ENCODE measurements around a stretch of chr20.

DNA sequence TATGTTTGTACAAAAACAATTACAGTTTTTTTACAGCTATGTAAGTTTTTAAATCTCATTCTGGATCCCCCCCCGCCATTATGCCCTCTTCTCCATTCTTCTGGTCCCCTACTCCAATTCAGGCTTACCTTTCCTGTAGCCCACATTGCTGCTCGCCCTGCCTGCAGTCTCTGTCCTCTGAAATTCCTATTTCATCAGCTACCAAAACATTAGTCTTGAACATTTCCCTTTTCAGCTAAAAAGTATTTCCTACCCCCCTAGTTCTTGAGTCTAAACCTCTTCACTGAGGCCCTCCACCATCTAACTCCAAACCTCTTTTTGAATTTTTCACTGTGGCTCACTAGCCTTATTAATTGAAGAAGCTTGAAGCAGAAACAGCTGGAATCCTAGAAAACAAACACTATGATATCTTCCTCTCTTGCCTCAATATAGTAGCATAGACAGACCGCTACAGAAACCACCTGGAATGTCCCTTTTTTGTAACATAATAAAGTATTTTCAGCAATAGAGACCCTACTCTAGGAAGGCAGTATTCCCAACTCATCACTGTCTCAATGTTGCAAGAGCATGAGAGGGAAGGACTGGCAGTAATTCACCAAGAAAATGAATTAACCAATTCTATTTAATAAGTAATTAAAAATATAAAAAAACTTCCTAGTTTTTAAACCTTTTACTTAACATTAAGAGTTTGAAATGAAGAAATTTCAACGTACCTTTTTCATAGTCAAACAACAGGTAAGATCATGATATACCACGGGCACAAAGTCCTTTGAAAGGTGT is 41.2 kb downstream of the GPCPD1 start:
- PRO-cap: no peak
- RAMPAGE, long total RNA, 2 experiments: no peak in any of the 2 experiments

DNA sequence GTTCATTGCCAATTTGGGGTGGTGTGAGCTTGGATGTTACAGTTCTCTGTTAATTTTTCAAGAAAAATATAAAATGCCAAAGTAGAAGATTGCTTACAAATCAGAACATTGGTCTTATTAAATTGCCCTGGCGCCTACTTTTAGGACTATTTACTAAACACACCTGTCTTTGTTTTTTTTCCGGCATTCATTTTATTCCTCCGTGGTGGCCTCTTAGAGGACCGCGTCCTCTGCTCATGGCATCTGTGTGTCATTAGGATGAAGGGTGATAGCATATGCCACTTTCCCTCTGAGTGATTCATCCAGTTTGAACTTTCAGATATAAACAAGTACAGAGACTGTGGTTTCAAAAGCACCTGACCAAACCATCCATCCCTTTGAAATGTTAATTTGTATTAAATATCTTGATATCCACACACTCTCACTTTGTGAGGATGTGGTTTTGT is 62.7 kb upstream of the CHGB start:
- PRO-cap: no peak
- RAMPAGE, long total RNA, 2 experiments: no peak in any of the 2 experiments

DNA sequence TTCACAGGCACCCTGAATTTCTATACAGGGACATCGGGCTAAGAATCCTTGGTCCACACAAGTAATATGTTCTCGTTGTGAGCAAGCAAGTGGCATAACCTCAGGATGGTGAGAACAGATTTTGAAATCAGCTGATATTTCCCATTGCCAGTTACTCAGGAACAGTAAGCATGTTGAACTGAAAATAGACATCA is 48.7 kb upstream of the CHGB start:
- PRO-cap: no peak
- RAMPAGE, long total RNA, 2 experiments: no peak in any of the 2 experiments

DNA sequence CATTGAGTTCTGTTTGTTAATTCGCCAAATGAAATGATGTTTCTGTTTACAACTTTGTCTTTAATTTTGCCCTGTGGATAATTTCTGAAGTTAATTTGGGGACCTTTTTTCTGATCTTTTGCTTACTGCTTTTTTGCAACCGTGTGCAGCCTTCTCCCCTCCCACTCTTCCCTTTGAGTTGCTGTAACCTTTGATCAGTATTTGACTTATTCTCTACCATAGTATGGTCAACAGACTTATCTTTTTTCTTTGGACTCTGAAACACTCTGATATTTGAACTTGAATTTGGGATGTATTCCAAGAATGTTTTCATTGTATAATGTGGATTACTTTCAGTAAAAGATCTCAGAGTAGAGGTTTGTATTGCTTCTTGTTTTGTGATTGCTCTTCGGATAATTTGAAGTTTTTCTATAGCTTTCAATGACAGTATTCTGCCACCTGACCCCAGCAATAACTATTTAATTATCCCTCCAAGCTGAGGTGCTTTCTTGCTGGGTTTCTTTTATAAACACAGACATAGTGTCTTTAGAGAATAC is 1.7 kb downstream of the CRLS1 start:
- PRO-cap: no peak
- RAMPAGE, long total RNA, 2 experiments: no peak in any of the 2 experiments

DNA sequence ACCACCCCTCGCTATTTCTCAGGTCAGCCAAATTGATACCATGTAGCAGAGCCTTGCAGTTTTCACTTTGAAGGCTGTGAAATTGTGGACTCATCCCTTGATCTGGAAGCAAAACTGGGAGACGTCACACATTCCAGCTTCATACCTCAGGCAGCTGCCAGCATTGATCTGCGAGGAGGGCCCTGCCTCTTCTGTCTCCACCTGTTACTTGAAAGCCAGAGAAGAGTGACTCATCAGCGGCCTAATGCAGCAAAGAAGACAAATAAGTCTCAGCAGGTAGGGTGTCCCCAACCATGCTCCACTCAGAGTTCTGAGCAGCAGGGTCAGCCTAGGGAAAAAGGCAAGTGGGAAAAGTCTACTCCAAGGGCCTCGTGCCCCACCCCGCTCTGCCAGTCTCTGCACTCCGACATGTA is 69.4 kb upstream of the BMP2 start:
- PRO-cap: no peak
- RAMPAGE, long total RNA, 2 experiments: no peak in any of the 2 experiments

- PRO-cap: no peak
- RAMPAGE, long total RNA, 2 experiments: no peak in any of the 2 experiments
Observed at GRCh38 chr20:6705751-6706348, 61.6 kb upstream of the BMP2 start.

GRCh38 chr20:6731939-6732498 is 35.5 kb upstream of the BMP2 start:
- PRO-cap: no peak
- RAMPAGE, long total RNA, 2 experiments: no peak in any of the 2 experiments

DNA sequence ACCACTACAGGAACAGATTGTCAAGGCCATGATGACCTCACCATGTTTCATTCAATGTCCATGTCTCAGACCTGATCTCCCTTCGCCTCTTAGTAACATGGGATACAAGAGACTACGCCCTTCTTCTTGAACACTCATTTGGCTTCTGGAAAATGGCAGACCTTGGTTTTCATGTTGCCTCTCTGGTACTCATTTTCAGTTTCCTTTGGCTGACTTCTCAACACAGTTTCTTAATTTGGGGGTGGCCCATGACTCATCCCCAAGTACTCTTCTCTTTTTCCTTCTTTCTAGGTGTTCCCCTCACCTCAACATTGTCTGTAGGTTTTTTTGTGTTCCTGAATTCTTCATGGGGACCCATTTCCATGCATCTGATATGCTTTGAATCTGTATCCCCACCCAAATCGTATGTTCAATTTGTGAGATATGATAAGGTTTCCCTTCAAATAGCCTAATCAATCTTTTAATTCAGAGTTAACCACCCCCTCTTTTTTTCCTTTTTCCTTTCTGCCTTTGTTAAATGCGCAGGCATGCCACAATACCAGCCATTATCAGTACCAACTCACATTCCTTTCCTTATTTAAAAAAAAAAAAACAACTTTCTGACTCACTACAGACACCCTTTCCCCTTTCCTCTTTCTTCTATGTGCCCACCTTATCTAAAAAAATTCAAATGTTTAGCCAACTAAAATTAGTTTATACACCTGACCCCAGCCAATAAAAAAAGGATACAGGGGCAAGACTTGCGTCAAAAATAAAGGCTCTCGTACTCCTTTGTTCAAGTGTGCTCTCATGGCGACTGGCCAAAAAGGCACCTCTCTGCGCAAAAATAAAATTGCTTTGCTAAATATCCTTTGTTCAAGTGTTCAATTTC is 22.4 kb downstream of the TMX4 start:
- PRO-cap: no peak
- RAMPAGE, long total RNA, 2 experiments: no peak in any of the 2 experiments

- PRO-cap: no peak
- RAMPAGE, long total RNA, 2 experiments: no peak in any of the 2 experiments
Observed at GRCh38 chr20:8518575-8519268, 386.7 kb downstream of the PLCB1 start.

GRCh38 chr20:8544786-8545588 is 412.9 kb downstream of the PLCB1 start:
- PRO-cap: no peak
- RAMPAGE, long total RNA, 2 experiments: start-site peak on the plus strand in 1 of 2 experiments, at chr20:8545258-8545337 at its widest, 9 reads per replicate

- PRO-cap: no peak
- RAMPAGE, long total RNA, 2 experiments: no peak in any of the 2 experiments
Observed at GRCh38 chr20:8774414-8775096, 294.3 kb upstream of the PLCB4 start.

- PRO-cap: no peak
- RAMPAGE, long total RNA, 2 experiments: no peak in any of the 2 experiments
Observed at GRCh38 chr20:8812697-8813494, 256.0 kb upstream of the PLCB4 start.

GRCh38 chr20:9514067-9514483 is 315 bp upstream of the LAMP5 start:
- PRO-cap: no peak
- RAMPAGE, long total RNA, 2 experiments: no peak in any of the 2 experiments

- PRO-cap: no peak
- RAMPAGE, long total RNA, 2 experiments: no peak in any of the 2 experiments
Observed at GRCh38 chr20:9515611-9516238, 1.3 kb downstream of the LAMP5 start.

DNA sequence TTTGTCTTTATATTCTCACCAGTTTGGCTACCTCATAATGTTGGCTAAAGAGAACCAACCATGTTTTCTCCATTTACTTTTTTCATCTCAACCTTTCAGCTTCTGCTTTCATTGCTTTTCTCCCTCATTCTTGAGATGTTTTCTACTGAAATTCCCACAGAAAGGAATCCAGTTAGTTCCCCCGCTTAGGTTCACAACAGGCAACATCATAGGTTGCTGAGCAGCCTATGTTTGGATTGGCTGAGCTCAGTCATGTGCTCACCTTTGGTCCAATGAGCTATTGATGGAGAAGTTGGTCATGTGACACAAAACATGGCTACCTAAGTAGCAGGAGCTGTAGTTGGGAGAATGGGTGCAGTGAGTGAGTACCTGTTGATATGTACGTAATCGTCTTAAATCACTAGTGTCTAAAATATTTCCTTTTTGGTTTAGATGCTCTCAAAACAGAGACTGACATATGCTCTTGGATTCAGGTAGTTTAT is 100.0 kb downstream of the SNAP25 start:
- PRO-cap: no peak
- RAMPAGE, long total RNA, 2 experiments: no peak in any of the 2 experiments

DNA sequence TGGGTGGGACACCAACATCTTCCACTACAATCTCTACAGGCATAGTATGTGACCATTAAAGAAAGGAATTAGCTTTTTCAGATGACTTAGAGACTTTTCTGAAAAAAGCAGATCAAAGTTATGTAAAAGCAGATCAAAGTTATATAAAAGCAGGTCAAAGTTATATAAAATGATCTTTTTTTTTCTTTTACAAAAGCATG is 36.4 kb downstream of the MKKS start:
- PRO-cap: unidirectional peak, plus-strand start at position 102 of the sequence
- RAMPAGE, long total RNA, 2 experiments: no peak in any of the 2 experiments

- PRO-cap: no peak
- RAMPAGE, long total RNA, 2 experiments: no peak in any of the 2 experiments
Observed at GRCh38 chr20:10428840-10429895, 4.9 kb downstream of the MKKS start.

DNA sequence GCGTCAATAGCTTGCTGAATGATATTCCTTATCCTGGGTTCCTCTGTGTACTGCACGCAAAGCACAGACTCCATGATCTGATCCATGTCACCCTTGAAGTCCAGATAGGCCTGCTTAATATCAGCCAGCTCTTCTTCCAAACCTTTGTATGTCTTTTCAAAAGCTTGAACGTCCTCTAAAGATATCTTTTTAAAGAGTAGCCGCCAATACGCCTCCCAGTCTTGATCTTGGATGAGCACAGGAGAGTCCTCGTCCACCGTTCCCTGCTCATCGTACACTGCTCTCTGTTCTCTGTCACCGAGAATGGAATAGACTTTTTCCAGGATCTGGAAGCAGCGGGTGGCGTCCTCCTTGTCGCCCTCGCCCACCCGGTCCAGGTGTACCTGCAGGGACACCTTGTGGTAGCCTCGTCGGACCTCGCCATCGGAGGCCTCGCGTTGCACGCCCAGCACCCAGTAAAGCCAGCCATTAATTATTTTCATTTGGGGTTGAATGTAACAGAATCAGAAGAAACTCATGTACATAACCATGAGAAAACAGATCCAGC is 60.0 kb downstream of the JAG1 start:
- PRO-cap: no peak
- RAMPAGE, long total RNA, 2 experiments: no peak in any of the 2 experiments

- PRO-cap: no peak
- RAMPAGE, long total RNA, 2 experiments: no peak in any of the 2 experiments
Observed at GRCh38 chr20:10619285-10620091, 54.3 kb downstream of the JAG1 start.

GRCh38 chr20:10638822-10640166 is 34.5 kb downstream of the JAG1 start:
- PRO-cap: bidirectional peak, plus-strand start at chr20:10639914, minus-strand start at chr20:10639886
- RAMPAGE, long total RNA, 2 experiments: no peak in any of the 2 experiments